Omental fat pad (tissue), 4 donors: ENCODE results near the gene KCNA6.

- PRO-cap = no peak
- RAMPAGE, long total RNA, 4 experiments = no peak in any of the 4 experiments
These were observed 9.6 kb downstream of the TSPAN9 start for GRCh38 chr12:3086740-3087300.

GRCh38 chr12:3185546-3186012 lies 108.4 kb downstream of the TSPAN9 start:
- PRO-cap = no peak
- RAMPAGE, long total RNA, 4 experiments = no peak in any of the 4 experiments

DNA sequence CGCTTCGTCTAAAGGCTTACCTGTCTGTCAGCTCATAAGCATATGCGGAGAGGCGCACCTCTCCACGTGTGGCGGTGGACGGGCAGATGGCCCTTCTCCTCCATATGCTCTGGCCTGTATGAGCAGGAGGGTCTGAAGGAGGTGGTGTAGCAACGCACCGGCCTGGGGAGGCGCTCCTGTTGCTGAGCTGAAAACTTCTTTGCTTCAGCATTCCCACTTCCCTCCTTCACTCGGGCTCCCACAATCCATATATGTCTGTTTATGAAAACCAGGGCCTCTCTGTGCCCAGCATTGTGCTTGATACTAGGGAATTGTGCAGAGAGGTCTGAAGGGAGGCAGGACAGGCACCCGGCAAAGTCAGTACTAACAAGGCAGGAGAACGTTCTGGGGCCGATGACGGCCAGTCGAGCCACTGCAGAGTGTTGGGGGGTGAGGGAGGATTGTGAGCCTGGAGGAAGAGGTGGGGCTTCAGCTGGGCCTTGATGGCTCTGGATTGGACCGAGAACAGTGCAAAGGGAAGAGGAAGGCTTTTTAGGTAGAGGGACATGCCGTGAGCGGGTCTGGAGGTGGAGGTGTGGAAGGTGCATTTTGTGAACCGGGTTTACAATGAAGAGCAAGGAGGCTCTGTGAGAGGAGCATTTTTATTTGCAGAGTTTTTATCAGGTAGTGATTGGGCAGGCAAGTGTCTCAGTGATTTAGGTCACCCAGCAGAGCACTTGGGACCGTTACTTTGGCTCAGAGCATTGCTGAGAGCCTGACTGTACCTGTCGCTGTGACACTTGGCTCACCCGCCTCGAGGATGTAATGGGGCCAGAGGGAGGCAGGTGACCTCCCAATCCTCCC lies 186.4 kb downstream of the TSPAN9 start:
- PRO-cap = no peak
- RAMPAGE, long total RNA, 4 experiments = no peak in any of the 4 experiments

DNA sequence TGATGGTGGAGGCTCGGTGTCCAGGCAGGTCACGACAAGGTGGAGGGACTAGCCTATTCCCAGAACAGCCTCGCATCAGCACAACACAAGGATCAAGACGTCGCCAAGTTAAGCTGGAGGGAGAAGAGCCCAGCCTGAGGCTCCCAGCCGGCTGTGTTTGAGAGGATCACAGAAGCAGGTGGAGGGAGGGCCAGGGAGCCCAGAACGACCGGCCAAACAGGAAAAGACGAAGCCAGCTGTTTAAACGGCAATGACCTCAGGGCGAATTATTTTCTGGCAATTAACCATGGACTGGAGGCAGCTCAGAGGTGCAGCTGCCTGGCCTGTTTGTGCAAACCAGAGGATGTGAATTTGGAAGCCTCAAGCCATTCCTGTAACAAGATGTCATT lies 175.9 kb upstream of the PRMT8 start:
- PRO-cap = no peak
- RAMPAGE, long total RNA, 4 experiments = no peak in any of the 4 experiments

DNA sequence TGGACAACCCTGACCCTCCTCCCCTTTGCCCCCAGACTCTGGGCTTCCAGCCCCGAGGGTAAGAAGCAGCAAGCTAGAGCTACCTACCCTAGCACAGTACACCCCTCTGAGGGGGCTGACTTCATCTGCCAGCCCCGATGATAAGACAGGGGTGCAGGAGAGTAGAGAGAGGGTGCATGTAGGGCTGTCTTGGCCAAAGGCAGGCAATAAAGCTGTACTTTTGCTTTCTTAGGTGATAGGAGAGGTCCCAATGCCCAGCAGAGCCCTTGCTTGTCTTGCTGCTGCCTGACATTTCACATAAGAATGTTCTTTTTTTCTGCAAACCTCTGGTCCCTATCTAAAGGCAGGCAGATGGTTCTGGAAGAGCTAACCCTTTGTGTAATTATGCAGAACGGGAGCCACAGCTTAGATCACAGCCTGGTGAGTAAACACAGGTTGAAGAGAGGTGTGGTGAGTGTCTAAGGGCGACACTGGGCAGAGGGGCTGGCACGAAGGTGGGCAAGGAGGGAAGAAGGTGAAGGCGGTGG lies 42.6 kb downstream of the PRMT8 start:
- PRO-cap = no peak
- RAMPAGE, long total RNA, 4 experiments = no peak in any of the 4 experiments

DNA sequence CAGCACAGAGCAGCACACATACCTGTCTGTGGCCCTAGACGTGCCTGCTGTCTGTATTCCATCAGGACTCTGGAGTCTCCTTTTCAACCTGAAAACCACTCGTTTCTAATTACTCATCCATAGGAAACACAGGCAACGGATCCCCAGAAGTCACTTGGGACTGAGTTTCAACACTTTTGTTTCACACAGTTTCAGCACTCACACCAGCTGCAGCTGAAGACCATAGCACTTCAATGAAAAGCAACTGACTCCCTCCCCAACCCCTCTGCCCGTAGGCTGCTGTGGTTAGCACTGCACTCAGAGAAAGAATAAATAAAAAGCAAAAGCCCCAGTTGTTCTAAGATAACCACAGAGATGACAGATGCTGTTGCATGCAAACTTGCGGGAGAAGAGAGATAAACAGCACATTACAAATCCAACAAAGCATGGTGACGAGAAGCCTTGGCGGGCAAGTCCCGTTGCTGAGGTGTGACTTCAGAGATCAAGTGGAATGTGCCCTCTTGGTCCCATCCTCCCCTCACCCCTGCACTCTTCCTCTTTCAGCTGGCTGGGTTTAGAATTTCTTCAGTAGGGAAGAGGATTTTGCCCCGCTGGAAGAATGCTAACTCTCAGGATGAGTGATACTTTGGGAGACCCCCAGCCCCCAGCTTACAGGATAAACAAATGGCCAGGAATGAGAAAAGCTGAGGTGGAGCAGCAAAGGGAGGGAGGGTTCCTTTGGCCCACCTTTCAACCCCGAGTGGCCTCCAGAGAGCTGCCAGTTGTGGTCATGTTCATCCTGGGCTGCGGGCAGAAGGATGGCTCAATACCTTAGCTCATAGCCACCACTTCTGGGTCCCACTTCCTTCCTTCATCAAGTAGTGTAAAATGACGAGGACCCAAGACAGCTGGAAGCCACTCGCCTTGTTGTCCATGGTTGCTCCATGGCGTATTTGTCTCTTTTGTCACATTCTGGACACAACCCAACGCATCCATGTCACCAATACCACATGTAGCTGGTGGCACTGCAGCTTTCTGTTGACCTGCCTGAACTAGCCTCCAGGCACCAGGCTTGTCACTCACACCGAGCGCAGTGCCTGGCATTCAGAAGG lies 24.5 kb downstream of the CRACR2A start:
- PRO-cap = no peak
- RAMPAGE, long total RNA, 4 experiments = no peak in any of the 4 experiments

- PRO-cap = no peak
- RAMPAGE, long total RNA, 4 experiments = no peak in any of the 4 experiments
These were observed 57.0 kb downstream of the PARP11 start for GRCh38 chr12:3816071-3816668.

DNA sequence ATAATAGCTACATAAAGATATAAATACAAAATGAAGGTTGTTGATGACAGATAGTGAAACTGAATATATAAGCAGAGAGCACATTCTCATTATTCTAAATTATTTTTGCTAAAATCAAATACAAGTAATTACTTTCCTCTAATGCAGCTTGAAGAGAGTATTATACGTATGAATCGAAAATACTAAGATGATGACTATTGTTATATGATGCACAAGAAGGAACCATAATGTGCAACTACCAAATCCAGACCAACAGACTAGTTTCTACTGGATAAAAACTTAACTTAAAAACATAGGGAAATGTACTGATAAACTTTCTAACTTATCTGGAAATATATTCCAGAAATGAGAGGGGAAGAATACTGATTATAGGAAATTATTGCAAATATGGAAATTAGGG lies 2.4 kb downstream of the PARP11 start:
- PRO-cap = no peak
- RAMPAGE, long total RNA, 4 experiments = no peak in any of the 4 experiments

- PRO-cap = no peak
- RAMPAGE, long total RNA, 4 experiments = no peak in any of the 4 experiments
These were observed 32.5 kb upstream of the PARP11 start for GRCh38 chr12:3905733-3906130.

GRCh38 chr12:4216938-4217482 lies 56.6 kb upstream of the CCND2 start:
- PRO-cap = no peak
- RAMPAGE, long total RNA, 4 experiments = no peak in any of the 4 experiments

GRCh38 chr12:4268452-4269160 lies 5.0 kb upstream of the CCND2 start:
- PRO-cap = no peak
- RAMPAGE, long total RNA, 4 experiments = no peak in any of the 4 experiments

GRCh38 chr12:4280938-4281706 lies 7.6 kb downstream of the CCND2 start:
- PRO-cap = no peak
- RAMPAGE, long total RNA, 4 experiments = no peak in any of the 4 experiments

DNA sequence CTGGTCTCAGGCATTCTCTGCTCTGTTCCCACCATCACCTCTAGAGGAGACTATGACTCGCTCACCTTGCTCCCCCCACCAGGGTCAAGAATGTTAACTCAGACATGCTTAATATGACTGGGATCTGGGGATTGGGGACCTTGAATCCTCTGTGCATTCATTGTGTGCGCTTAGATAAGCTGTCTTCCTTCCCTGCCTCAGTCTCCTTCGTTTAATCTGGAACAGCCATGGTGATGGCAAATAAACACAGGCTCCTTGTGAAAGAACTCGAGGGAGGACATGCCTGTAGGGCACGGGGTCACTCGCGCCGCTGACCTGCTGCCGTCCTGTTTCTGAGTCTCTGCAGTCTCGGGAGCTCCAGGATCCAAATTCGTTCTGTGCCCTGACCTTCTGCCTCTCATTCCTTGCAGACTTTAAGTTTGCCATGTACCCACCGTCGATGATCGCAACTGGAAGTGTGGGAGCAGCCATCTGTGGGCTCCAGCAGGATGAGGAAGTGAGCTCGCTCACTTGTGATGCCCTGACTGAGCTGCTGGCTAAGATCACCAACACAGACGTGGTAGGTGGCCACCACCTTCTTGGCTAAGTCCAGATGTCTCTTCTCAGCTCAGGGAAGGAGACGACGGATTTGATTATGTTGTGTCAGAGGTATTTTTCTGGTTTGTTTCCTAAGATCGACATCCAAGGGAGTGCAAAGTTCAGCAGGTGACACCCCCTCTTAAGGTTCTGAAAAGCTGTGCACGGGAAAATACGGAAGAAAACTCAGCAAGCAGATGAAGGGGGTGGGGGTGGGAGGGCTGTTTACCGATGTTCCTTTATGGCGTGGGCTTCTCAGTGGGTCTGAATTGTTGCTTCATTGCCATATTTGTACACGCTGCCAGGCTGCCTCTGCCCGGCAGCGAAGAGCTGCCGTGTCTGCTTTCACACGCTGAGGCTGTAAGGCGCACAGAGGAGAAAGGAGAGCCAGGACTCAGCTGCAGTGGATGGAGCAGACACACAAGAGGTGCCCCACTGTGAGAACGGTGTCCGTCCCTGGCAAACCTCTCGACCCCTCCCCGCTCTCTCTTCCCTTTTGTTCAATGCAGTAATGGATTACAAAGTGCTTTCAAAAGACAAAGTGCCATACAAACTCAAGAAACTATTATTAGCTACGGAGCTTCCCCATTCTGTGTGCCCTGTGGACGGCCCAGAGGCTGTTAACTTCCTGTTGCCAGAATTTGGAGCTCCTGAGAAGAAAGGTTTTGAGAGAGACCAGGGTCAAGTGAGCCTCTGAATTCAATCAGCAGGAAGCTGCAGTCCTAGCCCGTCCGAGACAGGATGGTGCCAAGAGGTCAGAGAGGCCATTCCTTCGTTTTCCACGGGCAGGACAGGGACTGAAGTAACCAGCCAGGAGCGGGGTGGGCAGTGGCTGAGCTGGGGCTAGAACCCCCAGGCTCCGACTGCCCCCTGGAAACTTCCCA lies 15.4 kb downstream of the CCND2 start:
- PRO-cap = no peak
- RAMPAGE, long total RNA, 4 experiments = start-site peak on the plus strand in 1 of 4 experiments, centred at positions 428 to 534 of the sequence, 19 to 23 reads per replicate

GRCh38 chr12:4305396-4305766 lies 15.6 kb upstream of the TIGAR start:
- PRO-cap = no peak
- RAMPAGE, long total RNA, 4 experiments = no peak in any of the 4 experiments

GRCh38 chr12:4567712-4567940 lies 5.6 kb downstream of the DYRK4 start:
- PRO-cap = no peak
- RAMPAGE, long total RNA, 4 experiments = no peak in any of the 4 experiments

- PRO-cap = no peak
- RAMPAGE, long total RNA, 4 experiments = no peak in any of the 4 experiments
These were observed 3.8 kb downstream of the AKAP3 start for GRCh38 chr12:4644902-4645541.

GRCh38 chr12:4809168-4809879 lies at the start of gene KCNA6:
KCNA6 (plus strand) TSS chr12:4809334.
- PRO-cap = no peak
- RAMPAGE, long total RNA, 4 experiments = no peak in any of the 4 experiments

DNA sequence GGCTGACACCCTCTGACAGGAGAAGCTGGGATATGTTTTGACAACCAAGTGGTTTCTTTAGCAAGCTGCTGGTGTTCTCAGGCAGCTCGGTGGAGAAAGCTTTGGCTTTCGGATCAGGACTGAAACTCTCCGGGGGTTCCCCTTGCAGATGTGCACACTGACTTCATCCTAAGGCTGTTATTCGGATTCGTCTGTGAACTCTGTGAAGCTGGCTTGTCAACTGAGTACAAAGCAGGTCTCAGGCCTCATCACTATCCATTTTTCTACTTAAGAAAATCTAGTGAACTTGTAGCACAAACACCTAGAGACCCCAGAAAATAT lies 15.8 kb downstream of the KCNA5 start:
- PRO-cap = no peak
- RAMPAGE, long total RNA, 4 experiments = no peak in any of the 4 experiments

- PRO-cap = no peak
- RAMPAGE, long total RNA, 4 experiments = no peak in any of the 4 experiments
These were observed 78.6 kb downstream of the KCNA5 start for GRCh38 chr12:5122170-5122743.

- PRO-cap = no peak
- RAMPAGE, long total RNA, 4 experiments = no peak in any of the 4 experiments
These were observed 782 bp downstream of the NTF3 start for GRCh38 chr12:5432691-5433089.